ENCODE results near the genes NFKBIL1, LSM2 and EHMT2.

DNA sequence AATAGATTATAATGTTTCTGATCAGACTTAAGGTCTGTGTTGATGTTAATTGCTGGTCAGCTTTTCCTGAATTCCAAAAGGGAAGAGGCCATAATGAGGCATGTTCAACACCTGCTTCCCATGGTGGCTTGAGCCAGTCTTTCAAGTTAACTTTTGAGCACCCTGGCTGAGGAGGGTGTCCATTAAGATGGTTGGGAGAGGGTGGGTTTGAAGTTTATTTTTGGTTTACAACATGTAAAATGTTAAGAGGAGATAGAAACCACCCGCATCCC is 6.7 kb downstream of the HLA-C start:
- PRO-cap = no peak
- RAMPAGE, long total RNA, 4 experiments = no peak in any of the 4 experiments

GRCh38 chr6:31267566-31268082 is 4.3 kb downstream of the HLA-C start:
- PRO-cap = no peak
- RAMPAGE, long total RNA, 4 experiments = no peak in any of the 4 experiments

- PRO-cap = no peak
- RAMPAGE, long total RNA, 4 experiments = no peak in any of the 4 experiments
Observed at GRCh38 chr6:31268569-31269408, 3.1 kb downstream of the HLA-C start.

DNA sequence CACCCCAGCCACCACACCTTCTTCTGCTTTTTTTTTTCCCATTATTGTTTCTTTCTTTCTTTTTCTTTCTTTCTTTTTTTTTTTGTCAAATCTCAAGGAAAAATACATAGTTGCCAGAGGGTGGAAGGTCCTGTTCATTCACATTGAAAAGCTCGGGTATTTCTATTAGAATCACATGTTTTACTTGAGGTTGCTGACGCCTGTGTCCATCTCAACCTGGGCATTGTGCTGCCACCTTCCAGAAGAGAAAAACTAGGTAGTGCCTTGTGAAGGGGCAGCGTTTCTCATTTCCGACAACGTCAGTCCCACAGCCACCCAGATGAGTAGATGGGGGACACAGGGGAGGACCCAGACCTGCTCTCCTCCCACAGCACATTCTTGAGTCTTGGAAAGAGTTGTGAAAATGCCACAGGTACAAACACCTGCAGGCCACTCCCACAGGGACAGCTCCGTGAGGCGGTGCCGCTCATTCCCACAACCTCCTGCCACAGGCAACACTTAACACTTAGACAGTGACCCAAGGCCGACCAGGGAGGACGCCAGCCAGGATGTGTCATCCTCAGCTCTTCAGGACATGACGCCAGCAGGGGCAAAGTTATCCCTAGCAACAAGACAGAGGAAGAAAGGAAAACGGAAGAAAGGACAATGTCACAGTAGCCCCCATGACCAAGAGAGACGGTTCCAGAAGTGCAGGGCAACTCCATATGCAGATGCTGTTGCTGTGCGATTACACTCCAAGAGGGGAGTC is 22.8 kb upstream of the HLA-B start:
- PRO-cap = bidirectional peak, plus-strand start at position 508 of the sequence, minus-strand start at position 484 of the sequence
- RAMPAGE, long total RNA, 4 experiments = no peak in any of the 4 experiments

- PRO-cap = bidirectional peak, plus-strand start at chr6:31400731, minus-strand start at chr6:31400638
- RAMPAGE, long total RNA, 4 experiments = start-site peak on the plus strand in 3 of 4 experiments, at chr6:31400653-31401027 at its widest, 22 to 39 reads per replicate
Observed at GRCh38 chr6:31400513-31400955, 2.9 kb upstream of the MICA start.

GRCh38 chr6:31404724-31405196 is 1.4 kb downstream of the MICA start:
- PRO-cap = no peak
- RAMPAGE, long total RNA, 4 experiments = no peak in any of the 4 experiments

DNA sequence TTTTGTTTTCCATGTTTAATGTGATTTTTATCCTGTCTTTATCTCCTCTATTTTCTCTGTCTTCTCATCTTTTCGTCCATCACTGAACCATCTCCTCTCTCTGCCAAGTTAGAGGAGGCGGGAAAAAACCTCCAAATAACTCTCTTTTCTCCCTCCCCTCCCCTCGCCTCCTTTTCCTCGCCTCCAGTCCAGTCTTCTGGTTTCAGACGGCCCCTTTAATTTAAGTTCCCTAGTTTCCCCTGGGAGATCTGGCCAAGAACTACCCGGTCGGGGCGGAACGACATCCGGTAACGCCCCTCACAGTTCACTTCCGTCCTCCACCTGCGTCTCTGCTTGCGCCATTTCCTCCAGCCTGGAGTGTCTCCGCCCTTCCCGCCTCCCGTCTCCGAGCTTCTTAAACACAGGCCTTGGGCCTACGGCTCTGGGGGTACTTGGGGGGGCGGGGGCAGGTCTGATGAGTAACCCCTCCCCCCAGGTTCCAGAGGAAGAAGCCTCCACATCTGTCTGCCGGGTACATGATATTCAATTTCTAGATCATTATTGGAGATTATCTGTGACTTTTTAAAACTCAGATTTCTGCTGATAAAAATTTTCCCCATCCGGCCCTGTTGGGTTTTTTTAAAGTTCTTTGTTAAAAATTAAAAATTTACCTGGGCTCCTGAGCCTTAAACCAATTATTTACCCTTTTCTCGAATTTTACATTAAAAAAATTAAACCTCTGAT is at the start of gene NFKBIL1:
Gene NFKBIL1 (plus strand): TSS at position 368 of the 723 bp plus-strand sequence.
- PRO-cap = bidirectional peak, plus-strand start at position 369 of the sequence, minus-strand start at position 198 of the sequence
- RAMPAGE, long total RNA, 4 experiments = start-site peak on the plus strand in 4 of 4 experiments, centred at positions 360 to 486 of the sequence, 5 to 58 reads per replicate; start-site peak on the minus strand in 1 of 4 experiments, centred at position 196 of the sequence, 6 reads per replicate

DNA sequence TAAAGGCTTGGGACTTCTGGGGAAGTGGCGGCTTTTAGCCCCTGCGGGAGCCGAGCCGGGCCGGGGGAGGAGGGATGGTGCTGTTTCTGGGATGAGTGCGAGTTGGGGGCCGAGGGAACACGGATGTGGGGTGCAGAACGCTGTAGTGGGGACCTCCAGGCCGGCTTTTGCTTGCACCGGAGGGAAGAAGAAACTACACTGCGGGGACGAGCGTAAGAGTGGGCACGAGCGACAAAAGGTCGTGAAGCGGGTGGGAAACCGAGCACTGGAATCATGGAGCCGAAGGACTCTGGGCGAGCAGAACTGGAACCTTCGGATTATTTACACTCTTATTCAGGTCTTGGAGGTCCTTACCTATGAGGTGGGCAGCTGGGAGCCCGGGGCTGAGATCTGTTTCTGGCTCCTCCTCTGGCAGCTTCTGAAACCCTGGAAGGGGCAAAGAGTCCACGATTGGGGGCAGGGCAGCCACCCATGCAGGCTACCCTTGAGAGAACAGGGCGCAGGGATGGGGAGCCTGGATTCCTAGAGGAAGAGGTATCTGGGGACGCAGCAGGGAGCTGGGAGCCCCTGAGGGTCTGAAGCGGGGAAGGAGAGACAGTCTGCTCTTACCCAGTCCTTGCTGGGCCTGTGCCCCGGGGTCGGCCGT is 896 bp downstream of the LTB start:
- PRO-cap = no peak
- RAMPAGE, long total RNA, 4 experiments = no peak in any of the 4 experiments

DNA sequence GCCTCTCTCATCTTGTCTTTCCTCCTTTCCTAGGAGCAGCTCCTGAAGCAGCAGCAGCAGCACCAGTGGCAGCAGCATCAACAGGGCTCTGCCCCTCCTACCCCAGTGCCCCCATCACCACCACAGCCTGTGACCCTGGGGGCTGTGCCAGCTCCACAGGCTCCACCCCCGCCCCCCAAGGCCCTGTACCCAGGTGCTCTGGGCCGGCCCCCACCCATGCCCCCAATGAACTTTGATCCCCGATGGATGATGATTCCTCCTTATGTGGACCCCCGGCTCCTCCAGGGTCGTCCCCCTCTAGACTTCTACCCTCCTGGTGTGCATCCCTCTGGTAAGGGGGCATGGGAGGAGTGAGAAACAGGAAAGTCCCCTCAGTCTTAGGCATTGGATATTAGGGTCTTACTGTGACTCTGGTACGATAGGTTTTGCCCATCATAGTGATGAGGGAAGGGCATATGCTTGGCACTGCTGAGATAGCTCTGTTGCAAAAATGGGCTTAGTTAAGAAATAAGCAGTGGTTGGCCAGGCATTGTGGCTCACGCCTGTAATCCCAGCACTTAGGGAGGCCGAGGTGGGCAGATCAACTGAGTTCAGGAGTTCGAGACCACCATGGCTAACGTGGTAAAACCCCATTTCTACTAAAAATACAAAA is 9.1 kb downstream of the PRRC2A start:
- PRO-cap = no peak
- RAMPAGE, long total RNA, 4 experiments = start-site peak on the plus strand in 1 of 4 experiments, centred at position 288 of the sequence, 9 reads per replicate

DNA sequence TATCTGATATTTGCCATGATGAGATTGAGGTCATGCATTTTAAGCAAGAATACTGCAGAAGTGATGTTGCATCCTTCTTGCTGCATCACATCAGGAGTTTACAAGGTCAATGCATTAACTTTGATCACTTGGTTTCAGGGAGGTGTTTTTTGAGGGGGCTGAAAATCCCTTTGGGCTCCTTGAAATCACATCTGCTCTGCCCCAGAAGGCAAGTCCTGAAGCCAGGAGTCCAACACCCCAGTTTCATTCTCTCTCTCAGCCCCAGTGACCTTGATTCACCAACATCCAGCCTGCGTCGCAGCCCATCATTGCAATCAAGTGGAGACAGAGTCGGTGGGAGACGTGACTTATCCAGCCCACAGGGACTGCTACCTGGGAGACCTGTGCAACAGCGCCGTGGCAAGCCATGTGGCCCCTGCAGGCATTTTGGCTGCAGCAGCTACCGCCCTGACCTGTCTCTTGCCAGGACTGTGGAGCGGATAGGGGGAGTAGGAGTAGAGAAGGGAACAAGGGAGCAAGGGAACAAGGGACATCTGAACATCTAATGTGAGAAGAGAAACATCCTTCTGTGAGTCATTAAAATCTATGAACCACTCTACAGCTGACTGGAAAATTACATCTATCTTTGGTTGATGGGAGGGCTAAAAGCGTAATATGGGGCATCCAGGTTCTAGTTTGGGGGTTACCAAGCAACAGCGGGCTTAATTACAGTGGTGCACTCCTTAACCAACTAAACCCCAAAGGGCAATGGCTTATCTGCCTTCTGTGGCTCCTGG is 2.4 kb downstream of the LY6G6D start:
- PRO-cap = no peak
- RAMPAGE, long total RNA, 4 experiments = no peak in any of the 4 experiments

DNA sequence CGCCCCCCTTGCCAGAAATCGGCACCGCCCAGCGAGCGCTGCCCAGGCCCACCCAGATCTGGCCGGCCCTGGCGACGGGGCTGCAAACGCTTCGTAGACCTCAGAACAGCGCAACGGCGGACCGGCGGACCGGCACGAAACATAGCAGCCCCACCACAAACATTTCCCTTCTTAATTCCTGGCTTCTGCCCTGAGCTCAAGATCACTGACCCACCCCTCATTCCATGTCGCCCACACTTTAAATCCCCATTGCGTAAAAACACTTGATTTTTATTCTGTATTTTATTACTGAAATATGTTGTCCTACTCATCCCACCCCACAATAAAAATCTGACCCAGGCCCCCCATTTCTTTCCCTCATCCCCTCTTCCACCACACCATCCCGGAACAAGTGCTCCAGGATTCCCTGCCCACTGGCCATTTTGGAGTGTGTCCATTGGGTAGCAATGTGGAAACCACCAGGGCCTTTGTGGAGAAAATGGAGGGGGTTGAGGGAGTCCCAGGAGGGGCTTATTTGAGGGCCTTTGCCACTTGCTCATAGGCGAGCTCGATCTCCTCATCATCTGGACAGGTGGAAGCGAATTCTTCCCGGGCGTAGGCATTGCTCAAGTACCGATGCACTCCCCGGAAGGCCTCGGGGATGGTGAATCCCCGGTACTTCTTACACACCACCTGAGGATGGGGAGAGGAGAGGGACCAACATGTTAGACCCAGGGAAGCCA is 1.4 kb upstream of the DDAH2 start:
- PRO-cap = bidirectional peak, plus-strand start at position 85 of the sequence, minus-strand start outside the sequence
- RAMPAGE, long total RNA, 4 experiments = no peak in any of the 4 experiments

DNA sequence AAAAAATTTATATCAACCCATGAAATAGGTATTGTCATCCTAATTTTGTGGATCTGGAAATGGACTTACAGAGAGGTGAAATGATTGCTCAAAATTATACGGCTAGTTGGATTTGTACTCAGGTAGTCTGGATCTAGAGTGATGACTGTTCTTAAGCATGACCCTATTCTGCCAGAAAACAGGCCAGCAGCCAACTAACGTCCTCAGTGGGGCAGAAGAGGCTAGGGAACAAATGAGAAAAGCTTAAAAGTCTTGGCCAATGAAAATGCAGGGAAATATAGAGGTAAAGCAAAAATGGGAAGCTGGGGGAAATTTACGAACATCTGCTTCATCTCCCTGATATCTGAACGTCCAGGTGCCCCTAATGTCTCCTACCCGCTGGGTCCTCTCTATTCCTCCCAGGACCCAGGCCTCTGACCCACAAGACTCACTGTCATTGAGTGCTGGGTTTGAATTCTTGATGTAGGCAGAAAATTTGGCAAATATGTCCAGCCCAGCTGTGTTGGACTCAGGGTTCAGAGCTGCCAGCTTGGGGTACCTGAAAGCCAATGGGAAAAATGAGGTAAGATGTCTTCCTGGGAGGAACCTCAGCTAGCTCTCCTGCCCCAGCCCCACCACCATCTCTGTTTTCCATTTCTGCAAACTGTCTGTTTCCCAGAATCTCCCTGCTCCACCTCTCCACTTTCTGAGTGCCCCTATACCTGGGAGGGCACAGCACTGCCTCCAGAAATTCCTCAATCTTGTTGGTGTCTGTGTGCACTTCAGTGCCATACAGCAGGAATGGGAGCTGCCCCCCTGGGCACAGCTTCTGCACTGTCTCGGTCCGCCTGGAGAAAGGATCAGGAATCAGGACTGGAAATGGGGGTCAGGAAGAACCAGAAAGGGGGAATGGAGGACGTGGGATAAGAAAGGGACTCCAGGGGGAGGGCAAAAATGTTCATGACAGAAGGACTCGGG is 2.9 kb downstream of the CLIC1 start:
- PRO-cap = no peak
- RAMPAGE, long total RNA, 4 experiments = no peak in any of the 4 experiments

DNA sequence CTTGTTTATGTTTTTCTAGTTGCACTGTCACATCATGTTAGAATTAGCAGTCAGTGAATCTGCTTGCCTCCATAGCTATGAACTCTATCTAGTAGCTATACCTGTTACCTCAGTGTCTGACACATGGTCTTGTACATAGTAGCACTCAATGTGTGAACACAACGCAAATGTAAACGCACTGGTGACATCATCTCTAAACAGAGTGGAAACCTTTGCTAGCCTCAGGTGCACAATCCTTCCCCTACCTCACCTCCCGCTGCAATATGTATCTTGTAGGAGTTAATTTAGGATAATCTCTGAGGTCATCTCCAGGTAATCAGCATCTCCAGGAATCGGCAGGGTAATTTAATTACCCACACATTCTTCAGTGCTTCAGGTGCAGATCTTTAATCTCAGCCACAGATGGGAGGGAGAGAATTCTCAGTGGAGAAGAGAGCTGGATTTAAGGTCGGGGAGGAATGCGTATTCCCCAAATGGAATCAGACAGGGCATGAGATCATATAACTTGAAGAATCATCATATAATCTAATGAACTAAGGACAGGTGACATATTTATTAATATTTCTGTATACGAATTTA is 9.9 kb downstream of the MSH5 start:
- PRO-cap = no peak
- RAMPAGE, long total RNA, 4 experiments = no peak in any of the 4 experiments

DNA sequence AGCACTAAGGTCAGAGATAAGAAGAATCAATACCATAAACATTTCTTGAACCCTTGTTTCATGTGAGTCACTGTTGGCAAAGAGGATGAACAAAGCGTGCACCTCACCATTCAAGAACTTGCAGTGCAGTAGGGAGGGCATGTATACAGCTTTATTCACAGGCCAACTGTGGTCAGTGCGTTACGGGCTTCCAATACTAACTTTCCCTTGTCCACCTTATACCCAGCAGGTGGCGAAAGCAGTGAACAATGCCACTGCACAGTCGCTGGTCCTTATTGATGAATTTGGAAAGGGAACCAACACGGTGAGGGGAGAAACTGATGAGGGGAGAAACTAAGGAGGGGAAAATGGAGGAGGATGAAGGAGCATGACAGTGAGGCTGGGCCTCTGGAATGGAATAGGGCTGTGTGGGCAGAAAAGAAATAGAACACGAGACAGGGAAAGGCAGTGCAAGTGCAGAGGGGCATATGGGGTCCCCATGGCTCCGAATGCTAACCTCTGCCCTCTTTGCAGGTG is 1.4 kb upstream of the SAPCD1 start:
- PRO-cap = unidirectional peak, plus-strand start at position 109 of the sequence
- RAMPAGE, long total RNA, 4 experiments = no peak in any of the 4 experiments

GRCh38 chr6:31806371-31807255 is at the start of gene LSM2:
Gene LSM2 (minus strand): TSS chr6:31806966.
- PRO-cap = bidirectional peak, plus-strand start at chr6:31807064, minus-strand start at chr6:31806796
- RAMPAGE, long total RNA, 4 experiments = start-site peak on the minus strand in 3 of 4 experiments, at chr6:31806809-31806966 at its widest, 12 to 68 reads per replicate

GRCh38 chr6:31821607-31821912 is 6.0 kb upstream of the HSPA1B start:
- PRO-cap = no peak
- RAMPAGE, long total RNA, 4 experiments = no peak in any of the 4 experiments

GRCh38 chr6:31834754-31835732 is 7.5 kb downstream of the HSPA1B start:
- PRO-cap = bidirectional peak, plus-strand start at chr6:31834916, minus-strand start at chr6:31834598; unidirectional peak, minus-strand start at chr6:31835322
- RAMPAGE, long total RNA, 4 experiments = start-site peak on the plus strand in 2 of 4 experiments, at chr6:31834908-31834922 at its widest, 58 to 69 reads per replicate

- PRO-cap = no peak
- RAMPAGE, long total RNA, 4 experiments = no peak in any of the 4 experiments
Observed at GRCh38 chr6:31866137-31866429, 3.5 kb upstream of the NEU1 start.

- PRO-cap = bidirectional peak, plus-strand start at chr6:31897786, minus-strand start at chr6:31897685
- RAMPAGE, long total RNA, 4 experiments = start-site peak on the minus strand in 3 of 4 experiments, at chr6:31897641-31897702 at its widest, 19 to 44 reads per replicate
Observed at GRCh38 chr6:31897477-31897909, at the start of gene EHMT2. Gene EHMT2 (minus strand): TSS chr6:31897698.

- PRO-cap = no peak
- RAMPAGE, long total RNA, 4 experiments = no peak in any of the 4 experiments
Observed at GRCh38 chr6:31900796-31901190, 1.1 kb downstream of the ZBTB12 start.

All from Peyer's patch (tissue), 4 donors.